Fallopian tube (tissue), 1 donor: ENCODE measurements around a stretch of chr9.

- PRO-cap: no peak
Observed at GRCh38 chr9:114331648-114332202, 2.1 kb downstream of the ORM2 start.

GRCh38 chr9:114335919-114337031 lies 6.6 kb downstream of the ORM2 start:
- PRO-cap: no peak

GRCh38 chr9:114344269-114344653 lies 14.6 kb downstream of the ORM2 start:
- PRO-cap: no peak

DNA sequence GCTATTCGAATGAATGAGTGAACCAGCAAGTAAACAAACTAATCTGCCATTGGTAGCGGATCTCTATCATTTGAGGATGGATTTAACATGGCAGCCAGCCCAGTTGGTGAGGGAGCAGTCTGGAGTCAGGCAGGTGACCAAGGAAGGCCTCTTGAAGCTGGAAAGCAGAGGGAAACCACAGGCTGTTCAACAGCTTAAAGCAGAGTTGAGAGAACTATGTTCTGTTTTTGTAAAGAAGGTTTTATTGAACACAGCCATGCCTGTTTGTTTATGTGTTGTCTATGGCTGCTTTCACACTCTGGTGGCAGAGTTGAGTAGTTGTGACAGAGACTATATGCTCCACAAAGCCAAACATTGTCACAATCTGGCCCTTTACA lies 18.7 kb downstream of the AKNA start:
- PRO-cap: no peak

DNA sequence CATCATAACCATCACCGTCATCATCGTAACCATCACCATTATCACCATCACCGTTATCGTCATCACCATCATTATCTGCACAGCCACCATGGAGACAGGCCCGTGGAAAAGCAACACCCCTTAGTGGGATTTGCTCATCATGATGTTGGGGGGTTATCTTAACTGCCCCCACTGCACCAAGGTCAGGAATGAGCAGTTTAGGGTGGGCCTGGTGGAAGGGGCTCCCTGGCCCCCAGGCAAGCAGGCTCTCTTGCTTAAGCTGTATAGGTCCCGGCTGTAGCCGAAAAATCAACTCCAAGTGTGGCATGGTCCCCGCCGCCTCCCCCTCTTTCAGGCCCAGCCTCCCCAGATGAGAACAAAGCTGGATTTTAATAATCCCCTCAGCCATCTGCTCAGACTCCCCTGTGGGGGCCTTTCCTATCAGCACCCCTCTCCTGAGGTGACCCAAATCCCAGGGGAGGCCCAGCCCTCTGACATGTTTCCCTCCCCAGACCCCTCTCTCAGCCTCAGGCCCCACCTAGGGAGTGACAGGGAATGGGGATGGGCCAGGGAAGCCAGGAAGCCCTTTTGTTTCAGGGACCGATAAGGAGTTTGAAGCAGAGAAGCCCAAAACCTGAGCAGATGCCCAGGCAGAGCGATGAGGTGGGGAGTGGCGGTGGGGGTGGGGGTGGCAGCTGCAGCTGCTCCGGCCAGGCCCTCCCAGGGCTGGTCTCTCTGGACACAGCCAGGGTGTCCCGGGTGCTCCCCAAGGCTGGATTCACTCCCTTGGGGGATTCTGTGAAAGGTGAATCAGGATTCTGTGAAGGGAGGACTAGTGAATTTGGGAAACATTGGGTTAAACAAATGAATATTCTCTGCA lies 17.7 kb downstream of the AKNA start:
- PRO-cap: no peak

DNA sequence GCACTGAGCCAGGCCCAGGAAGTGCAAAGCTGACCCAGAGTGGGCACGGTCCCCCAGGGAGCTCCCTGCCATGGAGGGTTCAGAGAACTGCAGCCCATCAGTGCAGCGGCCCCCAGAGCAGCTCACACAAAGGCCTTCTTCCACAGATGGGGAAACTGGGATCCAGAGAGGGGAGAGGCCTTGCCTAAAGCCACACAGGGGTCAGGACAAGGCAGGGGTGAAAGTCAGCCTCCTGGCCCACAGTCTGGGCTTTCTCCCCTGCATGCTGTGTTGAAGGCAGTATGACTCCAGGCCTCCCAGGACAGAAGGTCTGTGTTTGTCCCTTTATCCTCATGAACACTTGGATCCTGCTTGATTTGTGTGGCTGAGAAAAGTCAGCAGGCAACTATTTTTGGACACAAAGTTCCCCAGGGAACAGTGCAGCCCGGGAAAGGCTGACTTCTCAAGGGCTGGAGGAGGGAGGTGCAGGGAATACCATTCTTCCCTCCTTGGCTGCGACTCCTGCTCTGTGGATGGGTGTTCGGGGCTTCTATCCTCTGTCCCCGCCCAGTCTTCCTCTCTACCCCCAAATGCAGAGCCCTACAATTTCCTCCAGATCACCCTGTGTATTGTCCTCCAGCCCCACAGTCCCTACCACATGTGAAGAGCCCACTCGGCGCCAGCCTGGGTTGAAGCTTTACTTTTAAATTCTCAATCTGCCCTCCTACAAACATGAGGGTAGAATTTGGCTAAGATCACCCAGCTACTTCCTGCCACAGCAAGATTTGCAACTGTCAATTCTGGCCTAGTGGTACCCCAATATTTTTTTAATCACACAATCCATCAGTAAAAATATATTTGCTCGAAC lies 4.2 kb downstream of the AKNA start:
- PRO-cap: bidirectional peak, plus-strand start at position 437 of the sequence, minus-strand start at position 342 of the sequence

GRCh38 chr9:114386228-114386996 lies 1.4 kb downstream of the AKNA start:
- PRO-cap: no peak

DNA sequence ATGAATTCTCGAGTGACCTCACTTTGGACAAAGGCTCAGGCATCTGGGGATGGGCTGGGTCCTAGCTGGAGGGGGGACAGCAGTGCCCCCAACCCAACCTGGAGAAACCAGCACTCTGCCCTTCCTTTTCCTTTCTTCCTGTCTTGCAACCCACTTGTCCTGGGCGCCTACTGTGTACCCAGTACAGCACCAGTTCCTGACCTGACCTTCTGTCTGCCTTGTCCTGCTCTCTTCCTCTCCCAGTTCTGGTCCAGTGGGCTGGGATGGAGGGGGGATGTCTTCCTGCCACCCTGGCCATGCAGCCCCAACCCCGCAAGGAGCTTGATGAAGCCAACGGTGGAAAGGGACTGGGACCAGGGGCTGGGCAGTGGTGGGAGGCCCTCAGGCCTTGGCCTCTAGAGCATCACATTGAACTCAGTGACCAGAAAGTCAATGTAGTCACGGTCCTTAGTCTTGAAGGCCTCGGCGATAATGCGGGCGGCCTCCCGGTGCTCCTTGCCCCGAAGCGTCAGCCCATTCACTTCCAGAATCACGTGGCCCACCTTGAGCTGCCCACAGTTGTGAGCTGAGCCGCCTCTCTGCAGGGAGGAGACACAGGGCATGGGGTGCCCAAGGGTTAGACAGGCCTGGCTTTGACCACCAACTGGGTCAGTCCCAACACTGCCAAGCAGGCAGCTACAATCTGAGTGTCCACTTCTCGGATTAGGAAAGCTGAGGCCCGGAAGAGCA lies 14.7 kb upstream of the AKNA start:
- PRO-cap: no peak

DNA sequence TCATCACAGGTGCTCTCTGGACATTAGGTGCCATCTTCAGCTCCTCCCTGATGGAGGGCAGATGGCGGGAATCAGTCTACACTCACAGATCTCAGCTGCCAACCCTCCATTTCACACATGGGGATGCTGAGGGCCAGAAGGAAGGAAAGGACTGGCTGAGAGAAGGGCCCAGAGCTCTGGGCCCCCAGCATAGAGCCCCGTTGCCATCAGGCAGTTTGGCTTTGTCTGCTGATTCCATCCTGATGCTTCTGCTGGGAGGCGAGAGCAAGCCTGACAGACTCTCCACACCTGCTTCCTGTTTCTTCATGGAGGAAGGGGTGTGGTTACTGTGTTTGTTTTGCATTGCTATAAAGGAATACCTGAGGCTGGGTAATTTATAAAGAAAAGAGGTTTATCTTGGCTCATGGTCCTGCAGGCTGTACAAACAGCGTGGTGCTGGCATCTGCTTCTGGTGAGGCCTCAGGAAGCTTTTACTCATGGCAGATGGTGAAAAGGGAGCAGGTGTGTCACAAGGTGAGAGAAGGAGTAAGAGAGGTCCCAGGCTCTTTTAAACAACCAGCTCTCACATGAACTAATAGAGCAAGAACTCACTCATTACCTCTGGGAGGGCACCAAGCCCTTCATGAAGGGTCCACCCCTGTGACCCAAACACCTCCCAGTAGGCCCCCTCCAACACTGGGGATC lies 52.4 kb downstream of the WHRN start:
- PRO-cap: no peak

- PRO-cap: no peak
Observed at GRCh38 chr9:114616637-114617434, 5.7 kb downstream of the TMEM268 start.

DNA sequence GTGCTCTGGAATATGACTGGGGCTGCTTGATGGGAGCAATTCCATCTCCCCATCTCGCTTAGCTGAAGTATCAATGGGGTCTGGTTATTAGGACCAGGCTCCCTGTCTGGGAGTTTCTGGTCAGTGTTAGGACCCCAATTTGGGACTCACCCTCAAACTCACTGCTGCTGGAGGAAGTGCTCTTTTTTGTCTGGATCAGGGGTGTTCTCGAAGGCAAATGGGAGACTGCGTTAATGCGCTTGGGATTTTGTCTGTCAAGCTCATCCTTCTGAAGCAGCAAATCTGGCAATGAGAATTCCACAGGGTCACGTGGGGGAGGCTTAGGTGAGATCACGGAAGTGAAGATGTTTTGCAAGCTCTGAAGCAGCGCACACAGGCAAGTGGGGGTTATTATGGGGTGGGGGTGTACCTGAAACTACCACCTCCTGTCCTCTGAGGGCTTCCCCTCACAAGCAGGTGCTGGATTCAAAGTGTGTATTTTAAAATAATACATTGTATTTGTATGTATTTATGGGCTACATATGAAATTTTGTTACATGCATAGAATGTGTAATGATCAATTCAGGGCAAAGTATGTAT lies 10.5 kb upstream of the TEX53 start:
- PRO-cap: no peak

DNA sequence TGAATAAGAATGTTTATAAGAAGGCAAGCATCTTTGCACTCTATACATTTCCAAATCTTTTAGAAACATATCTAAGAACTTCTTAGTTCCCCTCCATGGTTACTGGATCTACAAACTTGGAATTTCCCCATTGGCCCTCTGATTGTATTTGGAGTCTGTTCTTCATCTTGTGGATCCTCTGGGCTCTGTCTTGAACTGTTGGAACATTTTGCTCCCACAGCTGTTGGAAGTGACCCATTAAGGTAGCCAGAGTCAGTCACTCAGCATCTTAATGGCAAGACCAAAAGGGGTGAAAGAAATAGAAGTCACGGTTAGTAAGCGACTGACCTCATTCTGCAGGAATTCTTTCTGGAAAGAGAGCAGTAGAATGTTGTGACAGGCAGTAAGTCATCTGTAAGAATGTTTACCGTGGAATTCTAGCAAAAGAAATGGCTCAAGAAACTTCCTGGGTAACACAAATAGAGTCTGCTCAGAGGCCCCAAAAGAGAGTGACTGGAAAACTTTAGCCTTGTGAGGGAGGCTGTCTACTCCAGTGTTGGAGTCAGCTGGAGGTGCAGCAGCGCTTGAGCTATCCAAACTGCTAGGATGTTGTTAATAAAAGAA lies 28.6 kb upstream of the TNC start:
- PRO-cap: no peak

DNA sequence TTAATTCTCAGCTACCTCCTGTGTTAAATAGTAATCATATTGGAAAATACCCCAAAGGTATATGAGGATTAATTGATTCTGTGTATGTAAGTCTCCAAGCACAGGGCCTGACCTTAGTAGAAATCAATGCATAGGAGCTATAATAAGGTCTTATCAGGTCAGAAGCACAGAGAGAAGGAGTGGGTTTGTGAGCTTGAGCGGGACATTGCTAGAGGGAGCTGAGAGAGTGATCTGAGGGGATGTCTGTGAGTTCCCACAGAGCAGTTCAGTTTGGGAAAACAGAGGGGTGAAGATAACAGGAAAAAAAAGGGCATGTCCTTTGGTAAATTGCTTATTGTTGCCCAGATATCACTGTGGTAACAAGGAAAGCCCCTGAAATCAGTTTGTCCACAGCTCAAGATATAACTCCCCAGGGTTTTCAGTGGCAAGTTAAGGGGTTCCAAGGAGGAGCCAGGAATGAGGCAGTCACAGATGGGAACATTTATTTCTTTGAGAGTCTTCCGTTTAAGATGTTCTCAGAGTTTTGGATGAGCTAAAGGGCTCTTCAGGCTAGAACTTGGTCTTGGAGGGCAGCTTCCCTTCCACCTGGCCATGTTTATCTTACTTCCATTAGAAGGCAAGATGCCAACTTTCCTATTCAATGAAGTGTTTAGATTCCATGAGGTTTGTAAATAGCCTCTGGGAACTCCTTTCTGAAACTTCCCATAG lies 277.4 kb upstream of the TNC start:
- PRO-cap: no peak

DNA sequence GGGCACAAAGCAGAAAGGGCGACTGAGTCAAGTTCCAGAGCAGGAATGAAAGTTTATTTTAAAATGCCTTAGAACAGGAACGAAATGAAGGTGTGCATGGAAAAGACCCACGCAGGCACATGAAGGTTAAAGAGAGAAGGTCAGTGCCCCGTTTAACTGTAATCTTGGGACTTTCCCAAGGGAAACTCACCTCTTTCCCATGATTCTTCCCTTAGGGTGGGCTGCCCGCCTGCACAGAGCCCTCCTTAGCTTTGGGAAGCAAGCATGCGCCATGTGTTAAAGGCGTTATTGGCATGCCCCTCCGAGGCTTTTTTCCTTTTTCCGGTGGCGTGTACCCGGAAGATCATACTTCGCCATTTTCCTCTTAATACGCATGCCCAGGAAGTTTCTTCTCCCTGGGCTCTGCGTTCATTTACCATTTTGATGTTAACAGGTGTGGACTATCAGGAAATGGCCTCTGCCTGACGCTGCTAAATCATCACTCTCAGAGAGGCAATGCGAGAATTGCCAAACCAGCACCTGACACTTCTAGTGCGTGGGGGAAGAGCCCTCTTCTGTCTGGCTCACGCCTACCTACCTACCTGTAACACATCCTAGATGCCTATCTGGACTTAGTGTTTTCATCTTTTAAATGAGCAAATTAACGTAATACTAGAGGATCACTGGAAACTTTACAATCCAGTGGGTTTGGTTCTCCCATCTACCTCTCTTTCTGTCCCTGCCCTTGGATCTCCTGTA lies 409.5 kb upstream of the PAPPA start:
- PRO-cap: no peak

GRCh38 chr9:116425325-116425732 lies 261.8 kb upstream of the TRIM32 start:
- PRO-cap: no peak

DNA sequence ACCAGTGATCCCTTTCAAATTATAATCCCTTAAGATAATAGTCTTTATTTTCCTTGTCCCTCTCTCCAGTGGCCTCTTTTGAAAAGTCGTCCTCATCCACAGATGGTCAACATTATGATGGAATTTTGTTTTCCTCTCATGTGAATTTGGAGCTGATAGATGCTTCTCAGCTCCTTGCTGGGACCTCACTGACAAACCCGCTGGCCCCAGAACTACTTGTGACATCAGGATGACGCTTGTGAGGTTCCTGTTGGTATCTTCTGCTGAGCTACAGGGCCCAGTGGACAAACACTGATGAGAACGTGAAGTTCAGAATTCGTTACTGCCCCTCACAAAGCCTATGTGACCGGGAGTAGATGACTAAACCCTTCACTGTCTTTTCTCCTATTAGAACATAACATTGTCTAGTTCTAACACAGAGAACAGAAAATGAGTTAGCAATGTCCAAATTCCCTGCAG lies 143.5 kb upstream of the TRIM32 start:
- PRO-cap: no peak

- PRO-cap: no peak
Observed at GRCh38 chr9:116547378-116547783, 139.7 kb upstream of the TRIM32 start.

- PRO-cap: no peak
Observed at GRCh38 chr9:116693032-116693573, 6.0 kb downstream of the TRIM32 start.

DNA sequence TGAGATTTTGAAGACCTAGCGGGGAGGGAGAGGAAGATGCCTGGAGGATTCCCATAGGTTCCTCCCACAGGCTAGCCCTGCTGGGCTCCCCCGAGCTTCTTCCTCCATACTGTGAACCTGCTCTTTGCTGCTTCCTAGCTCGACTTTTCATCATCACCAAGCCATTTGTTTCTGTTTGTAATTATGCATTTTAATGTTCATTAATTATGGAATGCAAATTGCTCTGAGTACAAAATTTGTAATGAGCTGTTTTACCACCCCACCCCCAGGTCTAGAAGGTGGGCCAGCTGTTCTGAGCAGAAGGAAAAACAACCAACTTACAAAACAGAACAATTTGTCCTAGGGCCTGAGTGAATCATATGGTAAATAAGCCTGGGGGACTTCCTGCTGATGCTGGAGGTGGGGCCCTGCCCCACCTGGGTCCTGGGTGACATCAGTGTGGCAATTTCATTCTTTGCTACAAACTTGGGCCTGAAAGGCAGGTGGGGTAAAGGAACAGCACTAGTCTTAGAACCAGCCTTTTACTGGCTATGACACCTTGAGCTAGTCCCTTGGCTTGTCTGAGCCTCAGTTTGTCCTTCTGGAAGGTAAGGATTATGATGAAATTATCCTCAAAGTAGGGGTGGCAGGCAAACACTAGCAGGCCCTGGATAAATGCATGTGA lies 150.4 kb downstream of the TRIM32 start:
- PRO-cap: no peak

DNA sequence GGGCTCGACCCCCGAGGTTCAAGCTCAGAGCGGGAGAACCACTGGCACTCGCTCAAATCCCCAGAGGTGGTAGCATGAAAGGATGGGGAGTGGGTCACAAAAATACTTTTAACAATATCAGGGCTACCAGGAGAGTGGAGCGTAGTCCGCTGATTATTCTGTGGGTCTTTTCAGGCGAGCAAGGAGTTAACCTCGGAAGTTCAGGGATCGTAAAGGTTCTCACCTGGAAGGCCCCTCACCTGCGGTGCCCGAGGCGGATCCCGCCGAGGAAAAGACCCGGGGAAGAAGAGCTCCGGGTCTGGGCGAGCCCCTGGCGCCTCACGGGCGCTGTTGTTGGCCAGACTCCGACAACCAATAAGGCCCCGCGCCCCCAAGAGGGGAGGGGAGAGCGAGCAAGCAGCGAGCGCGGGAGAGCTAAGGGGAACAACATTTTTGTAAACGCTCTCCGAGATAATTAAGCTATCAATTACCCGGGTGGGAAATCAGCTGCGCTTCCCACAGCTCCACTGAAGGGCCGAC lies 1.7 kb downstream of the ASTN2 start:
- PRO-cap: no peak